Uterus (tissue), 7 donors: ENCODE measurements around the genes GTF3A and MTIF3.

DNA sequence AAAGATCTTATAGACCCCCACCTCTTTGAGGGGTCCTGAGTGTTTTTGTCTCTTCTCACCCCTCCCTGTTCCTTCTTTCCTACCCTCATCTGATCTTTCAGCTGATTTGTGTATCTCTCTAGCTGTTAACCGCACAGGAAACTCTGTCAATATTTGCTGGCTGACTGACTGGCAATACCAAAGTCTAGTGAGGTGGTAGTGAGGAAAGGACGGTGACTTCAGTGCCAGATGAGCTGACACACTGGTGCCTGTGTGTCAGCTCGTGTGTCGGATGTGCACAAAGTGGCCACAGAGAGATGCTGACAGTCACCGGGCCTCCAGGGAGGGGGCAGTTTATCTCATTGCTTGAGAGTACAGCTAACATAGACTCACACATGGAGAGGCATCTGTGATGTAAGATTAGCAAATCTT, 80.4 kb downstream of the SHISA2 start:
- PRO-cap, 4 experiments, result no peak in any of the 4 experiments
- RAMPAGE, long total RNA, 2 experiments, result no peak in any of the 2 experiments
- RRBS, result no CpG with 5 or more reads among the region's 5 CpGs

- PRO-cap, 4 experiments, result no peak in any of the 4 experiments
- RAMPAGE, long total RNA, 2 experiments, result no peak in any of the 2 experiments
- RRBS, result 25% methylated on average over 5 of the region's 54 CpGs
Observed at GRCh38 chr13:26012025-26012868, 39.6 kb downstream of the SHISA2 start.

GRCh38 chr13:26024412-26025256, 27.2 kb downstream of the SHISA2 start:
- PRO-cap, 4 experiments, result no peak in any of the 4 experiments
- RAMPAGE, long total RNA, 2 experiments, result no peak in any of the 2 experiments
- RRBS, result no CpG with 5 or more reads among the region's 13 CpGs

GRCh38 chr13:26133186-26133845, 81.5 kb upstream of the SHISA2 start:
- PRO-cap, 4 experiments, result no peak in any of the 4 experiments
- RAMPAGE, long total RNA, 2 experiments, result no peak in any of the 2 experiments
- RRBS, result no CpG with 5 or more reads among the region's 3 CpGs

DNA sequence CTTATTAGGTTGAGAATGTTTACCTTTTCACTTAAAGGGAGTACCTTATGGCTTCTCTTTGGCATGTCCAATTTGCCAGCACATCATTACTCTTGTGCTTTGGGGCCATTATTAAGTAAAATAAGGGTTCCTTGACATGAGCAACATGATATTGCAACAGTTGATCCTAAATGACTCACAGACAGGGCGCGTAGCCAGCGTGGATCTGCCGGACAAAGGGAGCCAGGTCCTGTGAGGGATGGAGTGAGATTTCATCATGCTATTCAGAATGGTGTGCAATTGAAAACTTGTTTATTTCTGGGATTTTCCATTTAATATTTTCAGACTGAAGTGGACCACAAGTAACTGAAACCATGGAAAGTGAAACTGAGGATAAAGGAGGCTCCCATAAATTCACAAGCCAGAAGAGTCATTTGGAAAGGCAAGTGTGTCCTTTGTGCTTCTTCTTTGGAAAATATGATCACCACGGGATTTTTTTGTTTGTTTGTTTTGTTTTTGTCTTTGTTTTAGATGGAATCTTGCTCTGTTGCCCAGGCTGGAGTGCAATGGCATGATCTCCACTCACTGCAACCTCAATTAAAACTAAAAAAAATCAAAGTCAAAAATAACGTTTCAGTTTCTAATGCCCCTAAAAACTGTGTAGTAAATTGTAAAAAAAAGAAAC, 48.5 kb upstream of the WASF3 start:
- PRO-cap, 4 experiments, result no peak in any of the 4 experiments
- RAMPAGE, long total RNA, 2 experiments, result no peak in any of the 2 experiments
- RRBS, result no CpG with 5 or more reads among the region's 6 CpGs

DNA sequence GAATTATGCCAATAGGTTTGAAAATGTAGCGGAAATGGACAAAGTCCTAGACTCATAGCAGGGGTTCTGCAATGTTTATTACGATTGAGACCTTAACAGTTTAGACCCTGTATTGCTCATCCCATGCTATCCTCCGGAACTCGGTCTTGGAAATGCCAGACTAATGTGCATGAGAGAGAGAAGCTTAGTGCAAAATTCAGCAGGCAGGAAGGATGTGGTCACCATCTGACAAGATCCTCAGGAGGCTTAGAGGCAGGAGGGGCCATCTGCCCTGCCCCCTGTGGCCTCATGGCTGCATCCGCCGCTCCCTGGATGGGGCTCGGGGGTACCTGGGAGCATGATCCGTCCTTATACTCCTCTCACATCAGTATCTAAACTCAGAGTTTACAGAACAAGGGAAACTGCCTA, 39.4 kb downstream of the GPR12 start:
- PRO-cap, 4 experiments, result no peak in any of the 4 experiments
- RAMPAGE, long total RNA, 2 experiments, result no peak in any of the 2 experiments
- RRBS, result no CpG with 5 or more reads among the region's 8 CpGs

DNA sequence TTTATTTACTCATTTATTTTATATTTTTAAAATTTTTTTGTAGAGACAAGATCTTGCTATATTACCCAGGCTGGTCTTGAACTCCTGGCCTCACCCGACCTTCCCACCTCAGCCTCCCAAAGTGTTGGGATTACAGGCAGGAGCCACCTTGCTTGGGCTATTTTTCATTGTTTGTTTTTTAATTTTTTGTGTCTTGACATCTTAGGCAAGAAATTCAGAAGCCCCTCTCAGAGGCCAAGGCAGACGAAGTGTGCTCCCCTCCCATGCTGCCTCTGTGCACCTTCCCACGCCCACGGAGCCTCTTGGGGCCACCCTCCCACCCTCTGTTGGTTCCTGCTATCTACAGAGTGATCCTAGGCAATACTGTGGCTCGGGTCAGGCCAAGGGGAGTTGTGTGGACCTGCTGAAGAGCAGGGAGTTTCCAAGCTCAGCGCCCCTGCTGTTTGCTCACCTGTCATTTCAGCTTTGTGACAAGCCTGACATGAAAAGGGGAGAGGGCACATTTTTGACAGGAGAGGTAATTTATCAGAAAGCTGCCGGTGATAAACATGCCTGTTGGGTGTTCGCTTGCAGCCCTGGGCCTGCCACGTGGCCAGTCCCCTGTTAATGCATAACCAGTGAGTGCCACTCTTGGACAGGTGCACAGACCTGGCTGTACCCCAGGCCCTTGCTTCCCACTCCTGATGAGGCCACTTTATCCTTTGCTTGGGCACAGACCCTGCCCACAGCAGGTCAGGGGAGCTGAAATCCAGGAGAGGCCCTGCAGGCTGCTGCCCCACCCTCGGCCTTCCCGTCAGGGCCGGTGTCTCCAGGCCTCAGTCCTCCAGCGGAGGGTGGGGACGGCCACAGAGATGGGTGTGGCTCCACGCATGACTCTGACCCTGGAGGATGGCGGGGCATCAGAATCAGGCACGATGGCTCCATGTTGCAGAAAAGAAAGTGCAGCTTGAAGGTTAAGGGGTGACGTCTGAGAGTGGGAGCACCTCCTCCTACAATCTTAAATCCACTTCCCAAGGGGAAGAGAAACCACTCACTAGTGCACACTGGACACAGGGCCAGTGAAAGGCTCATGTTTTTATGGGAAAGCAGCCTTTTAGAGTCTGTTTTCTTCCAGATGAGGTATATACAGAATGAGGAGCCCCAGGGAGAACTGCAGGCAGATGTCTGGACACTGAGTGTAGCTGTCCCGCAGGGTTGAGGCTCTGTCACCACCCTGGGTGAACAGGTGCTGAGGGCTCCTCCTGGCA, 201.5 kb upstream of the GPR12 start:
- PRO-cap, 4 experiments, result no peak in any of the 4 experiments
- RAMPAGE, long total RNA, 2 experiments, result no peak in any of the 2 experiments
- RRBS, result no CpG with 5 or more reads among the region's 19 CpGs

DNA sequence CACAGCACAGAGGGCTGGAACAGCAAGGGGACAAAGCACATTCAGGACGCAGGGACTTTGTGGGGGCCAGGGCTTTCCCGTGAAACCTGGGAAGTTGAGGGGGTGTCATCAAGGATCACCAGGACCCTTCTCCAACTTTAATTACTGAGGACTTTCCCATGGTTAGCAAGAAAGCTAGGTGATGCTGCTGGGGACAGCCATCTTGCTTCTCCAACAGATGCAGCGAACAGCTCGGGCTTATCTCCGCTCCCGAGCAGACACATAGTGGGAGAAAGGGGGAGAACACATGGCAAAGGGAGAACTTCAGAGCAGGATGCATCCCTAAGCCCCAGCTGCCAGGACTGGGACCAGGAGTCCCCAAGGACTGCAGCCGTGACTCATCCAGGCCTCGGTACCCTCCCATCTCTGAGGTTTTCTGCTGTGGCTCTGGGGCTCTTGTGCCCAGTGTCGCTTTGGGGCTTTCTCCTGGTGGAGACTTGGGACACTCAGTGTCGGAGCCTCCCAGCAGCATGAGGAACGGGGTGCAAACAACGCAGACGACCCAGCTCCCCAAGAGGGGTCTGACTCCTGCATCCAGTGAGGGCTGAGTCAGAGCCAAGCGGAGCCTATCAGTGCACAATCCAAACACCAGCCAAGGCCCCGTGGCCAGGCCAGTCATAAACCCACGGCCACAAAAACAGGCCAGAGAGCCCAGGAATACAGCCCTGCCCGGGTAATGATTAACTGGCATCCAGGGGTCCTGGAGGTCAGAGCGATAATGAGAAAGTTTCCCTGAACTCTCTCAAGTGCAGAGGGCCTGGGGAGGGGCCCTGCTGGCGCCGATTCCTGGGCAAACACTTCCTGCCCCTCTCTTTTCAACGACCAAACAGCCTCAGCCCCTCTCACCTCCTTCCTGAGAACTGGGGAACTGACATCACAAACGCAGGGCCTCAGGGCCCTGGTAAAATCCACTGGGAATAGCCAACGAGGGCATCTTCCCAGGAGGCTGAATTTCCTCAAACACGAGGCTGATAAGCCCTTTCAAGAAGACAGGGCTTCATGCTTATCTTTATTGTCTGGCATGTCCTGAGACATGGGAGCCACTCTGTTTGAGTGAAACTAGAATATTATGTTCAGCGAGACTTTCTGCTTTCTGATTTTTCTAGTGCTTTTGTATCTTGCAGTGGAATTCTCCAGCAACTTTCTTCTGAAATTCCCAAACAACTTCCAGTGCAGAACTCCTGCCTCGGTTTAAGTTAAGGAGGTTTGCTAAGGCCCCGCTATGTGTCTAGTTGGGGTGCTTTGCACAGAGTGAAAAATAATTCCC, 202.9 kb downstream of the USP12 start:
- PRO-cap, 4 experiments, result no peak in any of the 4 experiments
- RAMPAGE, long total RNA, 2 experiments, result no peak in any of the 2 experiments
- RRBS, result no CpG with 5 or more reads among the region's 27 CpGs

DNA sequence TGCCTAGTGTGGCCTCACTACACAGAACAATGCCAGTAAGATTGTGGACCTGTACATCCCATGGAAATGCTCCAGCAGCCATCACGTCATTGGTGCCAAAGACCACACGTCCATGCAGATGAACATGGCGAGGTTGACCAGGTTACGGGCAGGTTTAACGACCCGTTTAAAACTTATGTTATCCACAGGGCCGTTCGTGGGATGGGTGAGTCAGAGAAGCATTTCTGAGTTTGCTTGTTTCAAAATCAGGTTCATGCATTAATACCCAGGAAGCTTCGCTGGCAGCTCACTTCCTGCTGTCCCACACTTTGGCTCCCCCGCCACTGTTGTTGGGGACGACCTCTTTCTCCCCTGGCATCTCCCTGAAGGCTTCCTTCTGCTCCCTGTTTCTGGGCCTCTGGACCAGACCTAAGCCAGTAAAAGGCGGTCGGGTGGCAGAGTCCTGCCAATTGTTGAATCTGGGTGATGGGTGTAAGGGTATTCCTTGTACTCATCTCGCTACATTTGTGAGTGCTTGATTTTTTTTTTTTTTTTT, 194.0 kb downstream of the USP12 start:
- PRO-cap, 4 experiments, result no peak in any of the 4 experiments
- RAMPAGE, long total RNA, 2 experiments, result no peak in any of the 2 experiments
- RRBS, result no CpG with 5 or more reads among the region's 14 CpGs

DNA sequence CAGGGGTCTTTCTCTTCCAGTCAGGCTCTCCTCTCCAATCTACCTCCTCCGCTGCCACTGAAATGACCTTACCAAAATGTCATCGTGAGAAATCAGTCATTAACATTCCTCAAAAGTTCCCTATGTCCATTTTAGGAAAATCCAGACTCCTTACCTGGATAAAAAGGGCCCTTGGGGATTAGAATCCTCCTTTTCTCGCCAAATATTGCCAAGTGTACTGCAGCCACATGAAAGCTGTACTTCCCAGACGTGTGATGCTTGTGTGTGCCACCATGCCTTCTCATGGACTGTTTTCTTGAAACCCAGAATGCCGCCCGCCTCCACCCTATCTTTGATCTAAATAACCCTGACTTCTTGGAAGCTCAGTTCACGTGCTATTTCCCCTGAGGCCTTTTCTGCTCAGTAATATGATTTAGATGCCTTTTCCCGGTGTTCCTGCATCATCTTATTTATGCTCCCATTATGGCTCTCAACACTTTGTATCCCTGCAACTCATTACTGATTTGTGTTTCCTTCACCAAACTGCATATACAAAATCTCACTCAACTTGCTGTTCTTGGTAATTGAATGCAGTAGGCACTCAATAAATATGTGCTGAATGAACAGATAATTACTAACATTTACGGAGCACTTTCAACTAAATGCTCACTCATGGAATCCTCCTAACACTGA, 116.1 kb downstream of the USP12 start:
- PRO-cap, 4 experiments, result no peak in any of the 4 experiments
- RAMPAGE, long total RNA, 2 experiments, result no peak in any of the 2 experiments
- RRBS, result no CpG with 5 or more reads among the region's 9 CpGs

DNA sequence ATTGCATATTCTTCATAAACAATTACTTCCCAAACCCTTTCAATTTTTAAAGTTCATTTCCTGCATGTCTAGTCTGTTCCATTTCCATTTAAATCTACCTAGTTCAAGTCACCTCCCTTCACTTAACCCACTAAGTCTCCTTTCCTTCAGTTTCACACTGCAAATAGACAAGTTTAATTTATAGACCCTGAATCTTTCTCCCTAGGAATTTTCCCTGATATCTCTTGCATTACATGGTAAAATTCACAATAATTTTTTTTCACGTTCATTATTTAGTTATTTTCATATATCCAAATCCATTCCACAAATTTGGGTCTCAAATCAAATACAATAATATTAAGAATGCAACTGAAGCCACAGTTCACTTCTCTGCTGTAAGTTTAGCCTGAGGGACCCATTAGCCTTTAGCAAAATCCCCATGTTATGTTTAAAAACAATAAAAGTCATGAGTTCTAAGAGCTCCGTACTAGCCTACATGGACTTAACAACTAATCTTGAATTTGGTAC, 72.1 kb downstream of the USP12 start:
- PRO-cap, 4 experiments, result no peak in any of the 4 experiments
- RAMPAGE, long total RNA, 2 experiments, result no peak in any of the 2 experiments
- RRBS, result no CpG with 5 or more reads among the region's 2 CpGs

DNA sequence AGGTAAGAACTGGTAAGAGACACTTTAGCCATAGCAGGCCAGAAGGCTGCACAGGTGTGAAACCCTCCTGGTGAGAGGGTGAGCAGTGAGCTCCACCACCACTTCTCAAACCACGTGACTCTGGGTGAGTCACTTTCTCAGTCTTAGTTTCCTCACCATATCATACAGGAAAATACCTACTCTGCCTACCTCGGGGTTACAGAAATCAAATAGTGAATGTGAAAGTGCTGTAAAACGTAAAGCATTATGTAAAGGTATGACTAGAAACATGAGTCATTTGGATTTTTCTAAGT, 40.5 kb downstream of the USP12 start:
- PRO-cap, 4 experiments, result no peak in any of the 4 experiments
- RAMPAGE, long total RNA, 2 experiments, result no peak in any of the 2 experiments
- RRBS, result no CpG with 5 or more reads among the region's 3 CpGs

- PRO-cap, 4 experiments, result no peak in any of the 4 experiments
- RAMPAGE, long total RNA, 2 experiments, result no peak in any of the 2 experiments
- RRBS, result no CpG with 5 or more reads among the region's 5 CpGs
Observed at GRCh38 chr13:27299051-27299304, 28.3 kb downstream of the RASL11A start.

GRCh38 chr13:27379768-27380322, 44.6 kb upstream of the GTF3A start:
- PRO-cap, 4 experiments, result no peak in any of the 4 experiments
- RAMPAGE, long total RNA, 2 experiments, result no peak in any of the 2 experiments
- RRBS, result no CpG with 5 or more reads among the region's 8 CpGs

GRCh38 chr13:27424101-27425224, at the start of gene GTF3A:
GTF3A (plus strand) TSS chr13:27424619.
- PRO-cap, 4 experiments, result peak in 4 of 4 experiments; most common plus-strand start chr13:27424633 (in 3); most common minus-strand start chr13:27424545 (in 4)
- RAMPAGE, long total RNA, 2 experiments, result start-site peak on the plus strand in 1 of 2 experiments, at chr13:27424703-27424726 at its widest, 63 reads per replicate
- RRBS, result 2% methylated on average over 32 of the region's 91 CpGs

- PRO-cap, 4 experiments, result no peak in any of the 4 experiments
- RAMPAGE, long total RNA, 2 experiments, result no peak in any of the 2 experiments
- RRBS, result no CpG with 5 or more reads among the region's 4 CpGs
Observed at GRCh38 chr13:27430133-27430872, 5.9 kb downstream of the GTF3A start.

- PRO-cap, 4 experiments, result no peak in any of the 4 experiments
- RAMPAGE, long total RNA, 2 experiments, result no peak in any of the 2 experiments
- RRBS, result no CpG with 5 or more reads among the region's 17 CpGs
Observed at GRCh38 chr13:27448980-27449623, 1.3 kb downstream of the MTIF3 start.

DNA sequence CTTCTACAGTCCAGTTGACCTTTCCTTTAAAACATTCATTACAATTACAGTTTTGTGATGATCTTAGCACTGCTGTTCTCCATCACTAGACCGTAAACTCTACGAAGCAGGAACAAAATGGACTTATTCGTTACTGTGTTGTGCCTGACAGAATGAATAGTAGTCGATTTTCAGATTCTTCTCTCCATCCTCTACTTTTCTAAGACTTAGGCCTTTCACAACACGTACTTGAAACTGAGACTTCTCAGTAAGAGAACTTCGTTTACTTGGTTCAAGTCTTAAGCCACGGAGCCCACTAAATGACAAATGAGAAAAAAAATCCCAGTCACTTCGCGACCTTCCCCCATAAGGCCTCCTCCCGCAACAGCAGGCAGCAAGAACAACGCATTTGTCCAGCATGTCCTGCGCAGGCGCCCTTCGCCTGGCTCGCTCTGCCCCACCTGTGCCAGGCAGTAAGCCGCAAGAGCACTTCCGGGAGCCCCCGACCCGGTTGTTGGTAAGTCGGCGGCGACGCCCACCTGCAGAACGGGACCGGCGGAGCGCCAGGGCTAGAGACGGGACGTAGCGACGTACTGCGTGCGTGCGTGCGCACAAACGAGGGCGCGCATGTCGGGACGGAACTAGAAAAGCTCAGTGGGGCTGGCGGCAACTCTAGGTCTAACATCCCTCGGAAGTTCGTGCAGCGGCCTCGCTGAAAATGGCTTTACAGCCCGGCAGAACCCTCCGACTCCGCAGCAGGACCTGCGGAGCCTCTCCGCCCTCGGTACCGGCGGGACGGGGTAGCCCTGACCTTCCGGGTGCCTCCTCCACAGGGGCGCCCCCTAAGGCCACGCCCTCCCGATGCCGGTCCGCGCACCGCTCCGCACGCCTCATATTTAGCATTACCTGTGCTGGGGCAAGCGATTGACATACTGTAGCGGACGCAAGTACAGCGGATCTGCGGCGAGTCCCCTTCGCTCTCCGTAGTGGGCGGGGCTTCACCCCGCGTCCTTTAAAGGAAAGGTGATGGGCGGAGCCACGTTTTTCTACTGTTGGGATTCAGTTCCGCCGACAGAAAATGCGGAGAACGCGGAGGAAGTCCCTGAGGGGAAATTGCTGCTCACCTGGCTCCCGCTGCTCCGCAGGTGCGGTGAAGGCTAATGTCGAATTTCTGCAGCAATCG, at the start of gene MTIF3:
Gene MTIF3, minus strand, starts transcription at position 941 of the 1,162 bp plus-strand sequence.
- PRO-cap, 4 experiments, result peak in 4 of 4 experiments; most common plus-strand start position 599 of the sequence (in 4); most common minus-strand start position 428 of the sequence (in 2)
- RAMPAGE, long total RNA, 2 experiments, result start-site peak on the minus strand in 1 of 2 experiments, centred at positions 527 to 942 of the sequence, 95 to 298 reads per replicate
- RRBS, result 2% methylated on average over 19 of the region's 87 CpGs

- PRO-cap, 4 experiments, result no peak in any of the 4 experiments
- RAMPAGE, long total RNA, 2 experiments, result no peak in any of the 2 experiments
- RRBS, result no CpG with 5 or more reads among the region's 7 CpGs
Observed at GRCh38 chr13:27455648-27455898, 5.2 kb upstream of the MTIF3 start.

- PRO-cap, 4 experiments, result no peak in any of the 4 experiments
- RAMPAGE, long total RNA, 2 experiments, result no peak in any of the 2 experiments
- RRBS, result no CpG with 5 or more reads among the region's 4 CpGs
Observed at GRCh38 chr13:27549169-27549658, 71.1 kb downstream of the LNX2 start.